Skeletal muscle tissue (tissue), 7 donors: ENCODE data around the genes ANK3, CDK1, CABCOCO1 and ADO.

GRCh38 chr10:60150414-60150814 is 239.3 kb downstream of the ANK3 start:
- PRO-cap, 3 experiments = no peak in any of the 3 experiments
- RAMPAGE, long total RNA = no peak

- PRO-cap, 3 experiments = no peak in any of the 3 experiments
- RAMPAGE, long total RNA = no peak
- RRBS, 2 experiments = no CpG with 5 or more reads among the region's 10 CpGs
Measured at GRCh38 chr10:60172301-60172990, 217.2 kb downstream of the ANK3 start.

- PRO-cap, 3 experiments = no peak in any of the 3 experiments
- RAMPAGE, long total RNA = no peak
- RRBS, 2 experiments = no CpG with 5 or more reads among the region's 12 CpGs
Measured at GRCh38 chr10:60362540-60363109, 27.1 kb downstream of the ANK3 start.

GRCh38 chr10:60389622-60390127 is at the start of gene ANK3:
Gene ANK3 (minus strand): TSS chr10:60389875.
- PRO-cap, 3 experiments = no peak in any of the 3 experiments
- RAMPAGE, long total RNA = no peak
- RRBS, 2 experiments = no CpG with 5 or more reads among the region's 6 CpGs

- PRO-cap, 3 experiments = peak in 1 of 3 experiments; most common plus-strand start chr10:60778346 (in 1); most common minus-strand start chr10:60778251 (in 1)
- RAMPAGE, long total RNA = start-site peak on the plus strand at chr10:60778490-60778526, 107 and 18 reads in 2 replicates
- RRBS, 2 experiments = 1 to 3% methylated on average over 18 of the region's 72 CpGs
Measured at GRCh38 chr10:60778042-60779315, at the start of gene CDK1. Gene CDK1 (plus strand): TSS chr10:60778478.

- PRO-cap, 3 experiments = no peak in any of the 3 experiments
- RAMPAGE, long total RNA = no peak
- RRBS, 2 experiments = no CpG with 5 or more reads among the region's 2 CpGs
Measured at GRCh38 chr10:60964459-60964759, 20.4 kb upstream of the RHOBTB1 start.

GRCh38 chr10:61452513-61452734 is 757 bp downstream of the TMEM26 start:
- PRO-cap, 3 experiments = no peak in any of the 3 experiments
- RAMPAGE, long total RNA = no peak
- RRBS, 2 experiments = no CpG with 5 or more reads among the region's 3 CpGs

DNA sequence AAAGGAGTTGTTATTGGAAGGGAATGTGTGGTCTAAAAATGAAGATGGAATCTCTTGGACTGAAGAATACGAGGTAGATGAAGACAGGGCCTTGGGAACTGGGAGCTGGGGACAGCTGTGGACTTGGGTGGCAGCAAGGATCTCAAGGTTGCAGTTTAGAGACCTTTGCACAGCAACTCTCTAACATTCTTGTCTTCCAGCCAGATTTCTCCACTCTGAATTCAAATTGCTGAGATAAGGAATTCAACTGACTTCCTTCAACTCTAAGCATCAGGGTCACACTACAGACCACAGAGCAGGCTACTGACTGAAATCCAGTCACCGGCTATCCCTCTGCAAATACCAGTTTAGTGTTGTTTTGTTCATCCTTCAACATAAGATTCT is 3.2 kb upstream of the TMEM26 start:
- PRO-cap, 3 experiments = no peak in any of the 3 experiments
- RAMPAGE, long total RNA = no peak
- RRBS, 2 experiments = no CpG with 5 or more reads among the region's 2 CpGs

DNA sequence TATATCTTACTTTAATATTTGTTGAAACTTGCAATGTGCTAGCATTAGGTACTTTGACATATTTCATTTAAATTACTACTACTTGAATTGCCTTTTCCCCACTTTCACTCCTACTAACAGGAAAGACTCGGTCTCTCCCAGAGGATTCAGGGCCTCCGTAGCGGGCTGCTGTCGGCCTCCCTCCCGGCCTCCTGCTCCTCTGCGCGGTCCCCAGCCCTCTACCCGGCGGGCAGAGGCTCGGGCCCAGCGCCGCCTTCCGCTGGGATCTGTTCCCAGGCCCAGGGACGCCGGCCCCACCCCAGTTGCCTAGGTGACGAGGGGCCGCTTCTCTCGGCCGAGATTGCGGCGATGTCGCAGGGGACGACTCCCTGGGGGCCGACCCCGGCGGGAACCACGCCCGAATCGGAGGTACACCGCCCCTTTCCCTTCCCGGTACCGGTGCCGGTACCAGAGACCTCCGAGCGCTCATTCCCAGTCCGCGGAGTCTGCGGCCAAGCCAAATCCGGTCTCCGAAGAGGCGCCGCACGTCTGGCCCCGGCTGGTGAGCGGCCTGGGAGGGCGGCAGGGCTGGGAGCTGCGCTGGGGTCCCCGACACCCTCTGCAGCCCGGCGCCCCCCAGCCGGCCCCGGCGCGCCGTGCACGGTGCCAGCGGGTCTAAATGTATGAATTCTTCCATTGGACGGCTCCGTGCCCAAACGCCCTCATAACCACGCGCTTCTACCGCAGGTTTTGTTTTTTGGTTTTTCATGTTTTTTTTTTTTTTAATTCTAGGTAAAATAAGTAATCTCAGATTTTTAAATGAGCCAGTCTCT is at the start of gene CABCOCO1:
TSS of gene CABCOCO1 (plus strand) at position 305 of the 812 bp plus-strand sequence.
- PRO-cap, 3 experiments = no peak in any of the 3 experiments
- RAMPAGE, long total RNA = no peak
- RRBS, 2 experiments = 3 to 5% methylated on average over 33 of the region's 63 CpGs

DNA sequence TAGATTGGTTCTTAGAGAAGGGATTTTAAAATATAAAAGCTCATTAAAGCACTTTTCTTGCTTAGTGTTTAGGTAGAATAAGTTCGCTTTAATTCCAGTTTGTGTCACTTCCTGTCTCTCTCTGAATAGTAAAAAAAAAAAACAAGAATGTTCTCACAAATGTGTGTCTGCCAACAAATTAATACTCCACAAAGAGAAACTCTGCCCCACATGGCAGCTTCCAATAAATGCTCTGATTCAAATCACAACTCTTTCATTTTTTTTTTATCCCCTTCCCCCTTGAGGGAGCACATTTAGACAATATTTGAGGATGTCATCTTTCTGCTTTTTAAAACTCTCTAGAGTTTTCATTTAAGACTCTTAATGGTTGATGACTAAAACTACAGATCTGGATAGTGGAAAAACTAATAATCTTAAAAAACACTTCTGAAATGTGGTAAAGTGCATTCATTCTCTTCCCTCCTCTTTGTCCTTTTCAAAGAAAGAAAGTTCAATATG is 42.2 kb downstream of the ARID5B start:
- PRO-cap, 3 experiments = no peak in any of the 3 experiments
- RAMPAGE, long total RNA = no peak
- RRBS, 2 experiments = no CpG with 5 or more reads among the region's 1 CpG

GRCh38 chr10:61994085-61994497 is 92.6 kb downstream of the ARID5B start:
- PRO-cap, 3 experiments = no peak in any of the 3 experiments
- RAMPAGE, long total RNA = no peak
- RRBS, 2 experiments = no CpG with 5 or more reads among the region's 5 CpGs

DNA sequence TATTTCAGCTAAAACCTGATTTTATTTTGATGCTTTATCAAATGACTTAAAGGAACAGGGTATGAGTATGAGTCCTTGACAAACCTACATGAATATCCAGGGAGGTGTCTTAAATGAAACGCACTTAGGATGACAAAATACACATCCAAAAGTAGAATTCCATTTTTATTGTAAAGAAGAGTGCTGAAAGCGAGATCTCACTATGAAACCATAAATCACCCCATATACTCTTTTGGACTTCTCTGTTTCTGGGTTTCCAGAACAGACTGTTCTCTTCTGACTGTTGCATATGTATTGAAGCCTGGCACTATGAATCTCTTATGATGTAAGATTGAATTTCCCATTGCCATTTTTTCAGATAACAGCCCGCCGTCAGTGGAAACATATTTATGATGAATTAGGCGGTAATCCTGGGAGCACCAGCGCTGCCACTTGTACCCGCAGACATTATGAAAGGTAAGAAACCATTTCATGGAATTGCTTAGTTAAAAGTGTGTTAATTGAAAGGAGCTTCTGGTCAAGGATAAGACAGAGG is 167.9 kb downstream of the ARID5B start:
- PRO-cap, 3 experiments = no peak in any of the 3 experiments
- RAMPAGE, long total RNA = no peak
- RRBS, 2 experiments = no CpG with 5 or more reads among the region's 7 CpGs

DNA sequence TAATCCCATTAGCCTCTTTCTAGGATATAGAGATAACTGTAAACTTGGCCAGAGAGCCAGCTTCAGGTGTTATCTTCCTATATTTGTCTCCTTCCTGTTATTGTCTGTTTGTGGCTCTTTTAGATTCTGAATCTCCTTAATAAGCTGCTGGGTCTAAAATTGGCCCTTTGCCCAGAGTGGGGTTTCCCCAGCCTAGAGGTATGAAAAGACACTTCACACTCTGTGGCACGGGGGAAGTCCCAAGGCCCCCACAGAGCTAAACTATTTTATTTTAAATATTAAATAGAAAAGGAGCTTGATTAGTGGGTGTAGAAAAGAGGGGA is 25.1 kb upstream of the ADO start:
- PRO-cap, 3 experiments = no peak in any of the 3 experiments
- RAMPAGE, long total RNA = no peak
- RRBS, 2 experiments = no CpG with 5 or more reads among the region's 1 CpG

GRCh38 chr10:62804568-62805373 is at the start of gene ADO:
Gene ADO (plus strand): TSS chr10:62804720.
- PRO-cap, 3 experiments = peak in 3 of 3 experiments; most common plus-strand start chr10:62804702 (in 3); most common minus-strand start chr10:62804794 (in 1)
- RAMPAGE, long total RNA = no peak
- RRBS, 2 experiments = 1 to 2% methylated on average over 49 to 54 of the region's 89 CpGs

DNA sequence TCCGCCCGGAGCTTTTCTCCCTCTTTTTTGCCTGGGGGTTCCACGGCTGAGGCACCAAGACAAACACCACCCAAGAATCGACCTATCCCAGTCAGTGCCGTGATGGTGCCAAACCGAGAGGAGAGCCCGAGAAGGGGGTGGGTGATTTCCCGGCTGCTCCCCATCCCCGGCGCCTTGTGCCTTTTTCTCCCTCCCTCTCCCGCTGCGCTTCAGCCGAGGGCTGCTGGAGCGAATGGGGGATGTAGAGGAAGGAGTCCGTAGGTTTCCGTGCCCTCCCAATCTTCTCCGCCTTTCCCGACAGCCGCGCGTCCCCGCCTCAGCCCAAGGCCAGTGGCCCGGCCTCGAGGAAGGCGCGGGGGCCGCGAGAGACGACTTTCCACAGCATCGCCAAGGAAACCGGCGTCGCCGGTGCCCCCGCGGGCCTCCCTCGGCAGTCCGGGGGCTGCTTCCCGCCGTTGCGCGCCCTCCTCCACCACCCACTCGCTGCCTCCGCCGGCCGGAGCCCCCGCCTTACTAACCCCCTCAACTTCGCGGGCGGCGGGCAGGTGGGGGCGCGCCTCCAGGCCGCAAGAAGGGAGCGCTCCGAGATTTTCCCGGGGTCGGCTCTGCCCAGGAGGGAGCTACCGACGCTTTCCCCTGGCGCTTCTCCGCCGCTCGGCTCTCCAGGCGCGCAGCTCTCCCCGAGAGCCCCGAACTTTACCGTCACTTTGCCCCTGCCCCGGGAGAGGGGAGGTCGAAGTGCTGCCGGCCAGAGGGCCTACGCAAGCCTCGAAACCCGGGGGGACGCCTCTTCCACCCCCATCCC is 1.2 kb downstream of the EGR2 start:
- PRO-cap, 3 experiments = no peak in any of the 3 experiments
- RAMPAGE, long total RNA = no peak
- RRBS, 2 experiments = 2 to 3% methylated on average over 34 to 36 of the region's 76 CpGs

- PRO-cap, 3 experiments = no peak in any of the 3 experiments
- RAMPAGE, long total RNA = no peak
- RRBS, 2 experiments = no CpG with 5 or more reads among the region's 1 CpG
Measured at GRCh38 chr10:62986325-62986524, 146.9 kb upstream of the NRBF2 start.

DNA sequence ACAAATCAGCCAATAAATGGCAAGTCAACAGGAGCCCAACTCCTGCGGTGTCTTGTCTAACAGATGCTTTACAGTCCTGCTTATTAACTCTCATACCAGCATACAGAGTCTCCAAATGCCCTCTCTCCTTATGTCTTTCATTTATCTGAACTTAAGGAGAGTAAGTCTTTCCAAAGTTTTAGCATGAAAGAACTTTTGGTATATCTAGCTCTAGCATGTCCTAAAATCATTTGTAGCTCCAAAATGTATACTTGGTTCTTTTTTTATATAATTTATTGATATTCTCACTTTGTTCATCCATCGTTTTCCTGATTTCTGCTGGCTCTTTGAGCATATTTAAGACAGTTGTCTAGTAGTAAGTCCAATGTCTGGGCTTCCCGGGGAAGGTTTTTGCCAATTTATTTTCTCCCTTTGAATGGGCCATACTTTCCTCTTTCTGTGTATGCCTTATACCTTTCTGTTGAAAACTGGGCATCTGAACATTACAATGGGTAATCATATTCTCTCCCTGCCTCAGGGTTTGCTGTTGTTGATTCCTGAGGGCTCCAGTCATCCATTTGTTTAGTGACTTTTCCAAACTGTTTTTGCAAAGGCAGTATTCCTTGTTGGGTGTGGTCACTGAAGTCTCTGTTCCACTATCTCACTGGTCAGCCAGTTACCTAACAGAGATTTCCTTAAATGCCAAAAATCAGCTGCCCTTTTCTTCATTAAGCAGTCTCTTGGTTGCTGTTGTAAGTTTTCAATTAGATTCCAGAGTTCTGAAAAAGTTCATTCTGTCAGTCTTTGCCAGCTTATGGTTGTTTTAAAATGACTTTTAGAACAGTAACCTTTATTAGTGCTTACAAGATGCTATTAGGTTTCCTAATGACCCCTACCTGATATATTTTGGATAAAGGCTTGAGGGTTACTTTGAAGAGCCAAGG is 37.0 kb downstream of the NRBF2 start:
- PRO-cap, 3 experiments = no peak in any of the 3 experiments
- RAMPAGE, long total RNA = no peak
- RRBS, 2 experiments = no CpG with 5 or more reads among the region's 3 CpGs

- PRO-cap, 3 experiments = no peak in any of the 3 experiments
- RAMPAGE, long total RNA = no peak
- RRBS, 2 experiments = no CpG with 5 or more reads among the region's 3 CpGs
Measured at GRCh38 chr10:63187474-63187760, 54.3 kb downstream of the NRBF2 start.

DNA sequence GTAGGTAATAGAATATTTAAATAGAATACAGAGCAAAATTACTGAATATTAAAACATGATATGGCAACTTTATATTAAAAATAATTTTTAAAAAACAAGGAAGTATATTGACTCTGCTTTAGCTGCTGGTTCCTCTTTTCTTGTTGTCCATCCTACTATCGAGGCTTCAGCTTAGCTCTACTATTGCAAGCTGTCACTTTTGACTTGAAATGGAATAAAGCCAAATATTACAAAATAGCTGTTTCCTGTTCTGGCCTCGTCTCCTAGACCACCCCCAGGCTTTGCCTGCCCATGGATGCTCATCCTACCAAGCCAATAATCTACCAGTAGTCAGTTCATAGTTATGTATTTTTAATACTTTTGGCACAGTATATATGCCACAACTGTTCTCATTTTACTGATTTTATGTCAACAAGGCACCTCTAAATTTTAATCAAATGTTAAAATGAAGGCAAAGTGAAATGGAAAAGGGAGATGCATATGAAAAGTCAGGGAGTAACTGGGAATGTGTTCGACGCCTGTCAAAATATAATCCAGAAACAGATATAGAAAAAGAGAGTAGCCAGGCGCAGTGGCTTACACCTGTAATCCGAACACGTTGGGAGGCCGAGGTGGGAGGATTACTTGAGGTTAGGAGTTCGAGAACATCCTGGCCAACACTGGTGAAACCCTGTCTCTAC is 123.4 kb downstream of the NRBF2 start:
- PRO-cap, 3 experiments = no peak in any of the 3 experiments
- RAMPAGE, long total RNA = no peak
- RRBS, 2 experiments = no CpG with 5 or more reads among the region's 9 CpGs

GRCh38 chr10:63267066-63268204 is 134.3 kb downstream of the NRBF2 start:
- PRO-cap, 3 experiments = peak in 1 of 3 experiments; most common plus-strand start chr10:63267969 (in 1)
- RAMPAGE, long total RNA = no peak
- RRBS, 2 experiments = no CpG with 5 or more reads among the region's 7 CpGs